Vagina (tissue), 1 donor: ENCODE measurements around a stretch of chr5.

GRCh38 chr5:76582202-76582680 is 41.0 kb downstream of the F2RL2 start:
- PRO-cap = no peak
- RAMPAGE, long total RNA = no peak

DNA sequence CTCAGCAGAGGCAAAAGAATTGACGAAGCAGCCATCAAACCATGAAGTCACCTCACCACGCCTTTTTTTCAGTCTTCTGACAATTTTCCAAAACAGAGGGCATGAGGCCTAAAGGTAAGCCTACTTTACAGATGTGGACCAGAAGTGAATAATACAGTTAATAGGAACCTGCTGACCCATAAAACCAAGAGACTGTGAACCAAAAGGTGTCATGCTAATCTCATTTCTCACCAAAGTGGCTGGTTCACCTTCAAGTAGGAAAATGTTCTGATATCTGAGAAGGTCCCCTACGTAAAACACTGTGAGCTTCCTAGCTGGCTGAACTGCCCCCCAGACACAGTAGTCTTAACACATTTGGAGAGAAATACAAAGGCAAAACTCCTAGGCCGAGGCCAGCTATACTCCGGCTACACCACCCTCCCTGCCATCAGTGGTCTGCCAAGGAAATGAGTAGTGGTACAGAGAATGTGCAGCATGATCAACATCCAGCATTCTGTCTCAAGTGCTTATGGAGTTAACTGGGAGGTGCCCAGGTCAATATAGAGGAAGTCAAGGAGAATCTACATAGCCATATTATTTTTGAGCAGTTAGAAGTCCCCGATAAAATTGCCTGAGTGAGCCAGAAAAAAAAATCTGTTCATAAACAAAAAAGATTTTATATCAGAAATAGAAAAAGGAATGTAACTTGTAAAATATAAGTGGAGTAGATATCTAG is 19.4 kb upstream of the F2RL2 start:
- PRO-cap = no peak
- RAMPAGE, long total RNA = no peak

DNA sequence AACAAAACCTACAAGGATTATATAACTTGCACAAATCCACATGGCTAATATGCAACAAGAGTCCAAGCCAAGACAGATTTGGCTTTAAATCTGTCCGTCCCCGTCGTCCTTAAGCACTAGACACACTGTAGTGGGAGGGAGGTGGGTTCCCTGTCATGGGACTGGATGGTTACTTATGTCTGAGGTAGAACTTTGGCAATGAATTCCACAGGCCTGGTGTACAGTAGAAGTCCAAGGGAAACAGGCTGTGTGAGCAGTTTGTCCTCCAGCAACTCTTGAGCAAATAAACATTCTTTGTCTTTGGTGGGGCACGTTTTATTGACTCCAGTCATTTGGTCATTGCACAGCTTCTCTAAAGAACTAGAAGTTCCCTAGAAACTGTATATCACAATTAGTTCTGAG is 24.9 kb upstream of the F2R start:
- PRO-cap = no peak
- RAMPAGE, long total RNA = no peak

- PRO-cap = no peak
- RAMPAGE, long total RNA = no peak
These were observed 20.3 kb downstream of the F2R start for GRCh38 chr5:76736232-76736640.

DNA sequence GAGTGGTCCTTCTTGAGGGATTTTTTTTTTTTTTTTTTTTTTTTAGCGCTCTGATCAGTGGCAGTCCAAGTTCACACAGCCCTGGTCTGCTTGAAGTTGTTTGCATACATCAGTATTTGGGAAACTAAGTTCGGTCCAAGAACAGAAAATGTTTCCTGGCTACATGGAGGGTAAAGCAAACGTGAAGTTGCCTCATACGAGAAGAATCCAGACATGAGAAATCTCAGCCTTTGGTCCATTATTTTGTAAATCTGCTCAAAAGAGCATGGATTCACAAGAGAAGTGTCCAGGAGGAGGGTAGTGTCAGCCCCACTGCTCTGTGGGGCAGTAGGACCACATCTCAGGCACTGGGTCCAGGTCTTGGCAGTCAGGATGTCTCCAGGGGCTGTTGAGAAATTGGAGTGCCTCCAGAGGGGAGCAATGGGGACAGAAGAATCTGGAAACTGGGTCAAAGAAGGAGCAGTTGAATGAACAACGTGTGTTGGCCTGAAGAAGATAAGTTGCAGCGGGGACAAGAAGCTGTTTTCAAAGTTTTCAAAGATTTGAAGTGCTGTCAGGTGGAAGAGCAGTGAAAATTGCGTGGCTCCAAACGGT is 56.9 kb upstream of the ZBED3 start:
- PRO-cap = no peak
- RAMPAGE, long total RNA = start-site peak on the plus strand centred at position 419 of the sequence, 601 bp wide, 15 reads

DNA sequence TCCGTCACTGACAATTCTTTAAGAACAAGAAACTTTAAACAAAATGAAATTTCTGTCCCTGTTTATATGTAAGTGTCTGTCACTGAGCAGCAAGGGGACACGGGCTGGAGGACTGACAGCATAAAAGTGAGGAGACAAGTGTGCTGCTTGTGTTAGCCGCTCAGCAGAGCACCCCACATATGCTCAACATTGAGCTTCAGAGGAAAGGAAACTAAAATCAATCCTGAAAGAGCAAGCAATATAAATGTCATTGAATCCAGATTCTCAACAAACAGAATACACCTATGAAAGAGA is 115.2 kb downstream of the WDR41 start:
- PRO-cap = no peak
- RAMPAGE, long total RNA = no peak

DNA sequence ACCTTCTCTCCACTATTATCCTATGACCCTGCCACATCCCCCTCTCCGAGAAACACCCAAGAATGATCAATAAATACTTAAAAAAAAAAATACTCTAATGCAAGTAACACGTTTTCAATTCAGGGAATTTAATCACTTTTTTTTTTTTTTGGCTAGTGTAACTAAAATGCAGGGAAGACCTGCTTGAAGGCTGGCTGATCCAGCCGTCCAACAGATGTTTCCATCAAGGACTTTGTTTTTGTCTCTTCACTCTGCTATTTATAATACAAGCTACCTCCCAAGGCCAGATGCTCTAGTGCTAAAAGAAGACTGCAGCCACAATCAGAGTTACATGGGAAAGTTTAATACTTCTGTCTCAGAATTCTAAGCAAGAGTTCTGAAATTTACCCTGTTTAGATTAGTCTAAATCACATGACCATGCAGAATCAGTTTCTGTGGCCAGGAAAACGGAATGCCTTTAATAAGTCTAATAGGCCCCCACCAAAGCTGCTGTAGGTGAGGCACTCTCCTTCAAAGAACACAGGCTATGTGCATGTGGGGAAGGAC is 14.5 kb downstream of the TBCA start:
- PRO-cap = no peak
- RAMPAGE, long total RNA = start-site peak on the minus strand centred at position 488 of the sequence, 123 bp wide, 7 reads

GRCh38 chr5:77972741-77973213 is 196.6 kb upstream of the TBCA start:
- PRO-cap = no peak
- RAMPAGE, long total RNA = no peak

- PRO-cap = no peak
- RAMPAGE, long total RNA = no peak
These were observed 130.0 kb downstream of the LHFPL2 start for GRCh38 chr5:78518448-78519098.

DNA sequence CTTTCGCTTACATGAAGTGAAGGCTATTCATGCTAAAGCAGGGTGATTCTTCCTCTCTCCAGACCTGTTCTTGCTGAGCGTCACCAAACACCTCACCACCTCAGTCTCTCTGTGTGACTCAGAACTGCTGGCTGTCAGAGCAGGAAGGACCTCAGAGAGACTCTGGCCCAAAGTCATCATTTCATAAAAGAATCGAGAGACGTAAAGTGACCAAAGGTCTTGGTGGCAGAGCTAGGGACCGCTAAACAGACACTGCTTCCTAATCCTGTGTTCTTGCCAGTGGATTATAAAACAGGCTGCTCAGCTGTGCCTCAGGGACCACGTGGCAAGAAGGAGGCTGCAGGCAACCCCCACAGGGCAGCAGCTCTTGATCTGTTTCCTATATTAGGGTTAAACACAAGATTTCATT is 73.8 kb downstream of the LHFPL2 start:
- PRO-cap = no peak
- RAMPAGE, long total RNA = no peak

GRCh38 chr5:78677732-78678205 is 29.2 kb upstream of the LHFPL2 start:
- PRO-cap = no peak
- RAMPAGE, long total RNA = no peak

DNA sequence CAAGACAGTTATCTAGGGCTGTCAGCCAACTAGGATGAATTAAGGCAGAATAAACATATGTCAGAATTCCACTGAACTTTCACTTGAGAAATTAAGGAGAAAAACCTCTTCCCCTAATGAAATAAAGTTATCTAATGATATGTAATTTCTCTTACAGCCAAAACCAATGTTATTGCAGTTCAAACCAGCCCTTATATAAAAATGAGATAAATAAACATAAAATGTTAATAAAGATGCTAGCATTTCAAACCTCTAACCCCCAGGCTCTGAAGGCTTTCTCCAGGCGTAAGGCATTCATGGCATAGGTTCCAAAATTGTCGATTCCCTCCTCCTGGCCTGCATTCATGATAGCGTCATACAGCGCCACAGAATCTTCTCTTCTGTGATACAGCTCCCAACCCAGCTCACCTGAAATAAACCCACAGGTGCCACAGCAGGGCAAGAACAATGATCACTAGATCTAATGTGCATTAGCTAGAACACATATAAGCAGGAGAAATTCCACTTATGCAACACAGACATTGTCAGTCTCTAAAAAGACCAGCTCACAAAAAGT is 41.1 kb upstream of the ARSB start:
- PRO-cap = no peak
- RAMPAGE, long total RNA = no peak

- PRO-cap = no peak
- RAMPAGE, long total RNA = no peak
These were observed 12.6 kb downstream of the DMGDH start for GRCh38 chr5:79056862-79057268.

DNA sequence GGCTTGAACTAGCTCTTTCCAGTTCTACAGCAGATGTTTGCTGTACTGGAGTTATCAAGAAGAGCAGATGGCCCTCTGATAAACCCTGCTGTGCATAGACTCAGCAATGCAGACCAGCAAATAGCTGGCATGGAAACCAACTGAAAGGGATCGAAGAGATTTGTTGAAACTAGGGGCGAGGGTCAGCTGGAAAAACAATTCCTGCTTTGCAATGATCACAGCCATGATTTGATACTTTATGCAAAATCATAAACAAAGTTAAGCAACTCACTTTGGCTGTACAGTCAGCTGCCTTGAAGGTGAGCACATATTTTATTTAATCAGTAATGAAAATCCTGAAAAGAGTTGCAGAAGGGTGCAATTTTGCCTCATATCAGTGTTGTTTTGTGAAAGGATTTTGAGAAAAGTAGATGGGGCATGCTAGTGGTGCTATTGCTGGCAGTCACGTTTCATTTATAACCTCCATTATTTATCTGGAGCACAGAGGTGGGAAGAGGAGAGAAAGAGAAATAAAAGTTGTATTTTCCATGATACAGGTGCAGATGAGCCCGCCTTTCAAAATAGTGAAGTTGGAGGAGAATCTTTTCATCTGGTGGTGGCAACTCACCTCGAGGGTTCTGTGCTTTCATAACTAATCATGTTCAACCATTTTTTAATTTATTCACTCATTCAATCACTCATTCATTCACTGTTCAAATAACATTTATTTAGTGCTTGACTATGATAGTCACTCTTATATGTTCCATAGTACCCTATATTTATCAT is 17.6 kb upstream of the BHMT start:
- PRO-cap = no peak
- RAMPAGE, long total RNA = no peak

GRCh38 chr5:79112223-79113437 is 1.0 kb downstream of the BHMT start:
- PRO-cap = no peak
- RAMPAGE, long total RNA = no peak

DNA sequence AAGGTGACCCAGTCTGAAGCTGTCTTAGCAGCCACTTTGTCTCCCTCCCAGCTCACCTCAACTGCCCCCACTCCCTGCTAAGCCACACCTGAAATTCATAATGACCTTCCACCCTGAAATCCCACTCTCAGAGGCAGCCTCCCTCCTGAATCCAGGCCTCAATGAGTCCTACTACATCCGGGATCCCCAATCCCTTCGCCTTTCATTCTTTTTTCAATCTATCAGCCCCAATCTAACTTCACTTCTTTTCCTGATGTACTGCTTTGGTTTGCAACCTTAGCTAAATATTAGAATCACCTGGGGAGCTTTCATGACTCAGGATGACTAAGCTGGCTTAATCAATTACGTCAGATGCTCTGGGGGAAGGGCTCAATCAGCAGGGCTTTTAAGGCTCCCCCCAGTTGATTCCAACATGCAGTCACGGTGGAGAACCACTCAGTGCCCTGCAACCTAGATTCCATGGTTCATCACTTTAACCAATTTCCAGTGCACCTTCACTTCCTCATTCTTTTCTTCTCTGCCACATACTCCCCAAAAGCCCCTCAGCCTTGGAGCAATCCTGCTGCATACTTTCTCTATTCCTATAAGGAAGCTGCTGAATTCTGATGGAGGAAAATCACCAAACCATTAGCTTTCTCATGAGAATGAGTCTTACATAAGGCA is 32.3 kb downstream of the BHMT start:
- PRO-cap = no peak
- RAMPAGE, long total RNA = no peak

DNA sequence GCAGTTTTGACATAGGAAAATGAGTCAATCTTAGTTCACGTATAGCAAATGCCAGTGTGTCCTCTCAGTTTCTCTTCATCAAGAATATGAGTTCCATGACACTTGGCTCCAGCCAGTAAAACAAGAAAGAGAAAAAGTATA is 1.1 kb upstream of the HOMER1 start:
- PRO-cap = no peak
- RAMPAGE, long total RNA = no peak

DNA sequence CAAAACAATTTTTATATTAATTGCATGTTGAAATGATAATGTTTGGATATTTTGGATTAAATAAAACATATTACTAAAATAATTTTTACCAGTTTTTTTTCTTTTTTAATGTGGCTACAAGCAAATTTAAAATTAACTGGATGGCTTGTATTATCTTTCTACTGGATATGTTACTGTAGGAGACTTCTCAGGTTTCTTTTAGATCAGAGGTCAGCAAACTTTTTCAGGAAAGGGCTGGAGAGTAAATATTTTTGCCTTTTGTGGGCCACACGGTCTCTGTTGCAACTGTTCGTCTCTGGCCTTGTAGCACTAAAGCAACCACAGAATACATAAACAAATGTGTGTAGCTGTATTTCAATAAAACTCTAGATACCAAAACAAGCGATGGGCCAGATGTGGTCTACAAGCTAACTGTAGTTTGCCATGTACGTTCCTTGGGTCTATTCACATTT is 32.7 kb upstream of the HOMER1 start:
- PRO-cap = no peak
- RAMPAGE, long total RNA = no peak

DNA sequence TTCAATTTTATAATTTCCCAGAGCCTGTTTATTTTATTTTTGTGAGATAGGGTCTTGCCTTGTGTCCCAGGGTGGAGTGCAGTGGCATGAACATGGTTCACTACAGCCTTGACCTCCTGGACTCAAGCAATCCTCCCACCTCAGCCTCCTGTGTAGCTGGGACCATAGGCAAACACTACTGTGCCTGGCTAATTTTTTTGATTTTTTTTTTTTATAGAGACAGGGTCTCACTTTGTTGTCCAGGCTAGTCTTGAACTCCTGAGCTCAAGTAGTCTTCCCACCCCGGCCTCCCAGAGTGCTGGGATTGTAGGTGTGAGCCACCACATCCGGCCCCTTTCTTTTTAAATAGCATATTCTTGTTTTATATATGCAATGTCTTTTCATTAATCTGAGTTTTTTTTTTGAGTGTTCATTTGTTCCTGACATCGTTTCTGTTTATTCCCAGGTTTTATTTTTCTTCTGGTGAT is 6.0 kb downstream of the TENT2 start:
- PRO-cap = no peak
- RAMPAGE, long total RNA = no peak

DNA sequence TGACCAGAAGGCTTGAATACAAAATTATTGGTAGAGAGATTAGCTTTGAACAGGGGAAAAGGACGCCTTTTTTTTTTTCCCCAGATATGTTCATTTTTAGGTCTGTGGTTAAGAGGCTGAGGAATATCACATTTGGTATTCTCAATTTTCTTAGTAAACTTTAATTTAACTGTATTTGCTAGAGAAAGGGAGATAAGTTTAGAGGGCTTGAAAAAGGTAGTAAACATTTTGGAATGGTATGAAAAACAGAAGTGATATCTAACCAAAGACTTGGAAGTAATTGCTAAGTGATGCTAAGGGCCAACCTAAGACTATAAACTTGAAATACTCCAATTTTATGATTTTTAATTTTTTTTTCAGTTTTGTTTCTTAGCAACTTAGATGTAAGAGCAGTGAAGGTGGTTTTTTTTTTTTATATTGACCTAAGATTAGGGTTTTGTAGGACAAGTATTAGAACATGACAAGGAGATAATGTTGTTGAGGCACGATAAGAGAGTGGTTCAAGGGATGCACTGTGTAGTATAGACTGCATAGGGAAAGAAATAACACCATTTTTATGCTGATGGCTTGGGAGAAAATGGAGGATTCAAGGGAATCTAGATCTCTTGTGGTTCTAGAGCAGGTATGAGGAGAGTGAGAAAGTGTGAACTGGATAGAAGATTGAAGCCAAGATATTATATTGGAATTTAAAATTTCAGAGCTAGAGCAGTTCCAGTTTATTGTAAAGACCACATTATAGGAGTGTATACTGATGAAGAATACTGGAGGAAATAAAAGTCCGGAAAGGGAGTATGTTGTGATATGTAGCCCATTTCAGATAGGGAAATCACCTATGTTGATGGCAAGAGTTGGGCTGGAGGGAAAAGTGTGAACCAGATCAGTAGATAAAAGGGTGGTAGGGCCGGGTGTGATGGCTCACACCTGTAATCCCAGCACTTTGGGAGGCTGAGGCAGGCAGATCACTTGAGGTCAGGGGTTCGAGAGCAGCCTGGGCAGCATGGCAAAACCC is 27.1 kb downstream of the TENT2 start:
- PRO-cap = no peak
- RAMPAGE, long total RNA = start-site peak on the plus strand centred at position 127 of the sequence, 83 bp wide, 17 reads; start-site peak on the plus strand centred at position 301 of the sequence, 61 bp wide, 19 reads